Esophagus squamous epithelium (tissue), 4 donors: ENCODE measurements around a stretch of chr6.

DNA sequence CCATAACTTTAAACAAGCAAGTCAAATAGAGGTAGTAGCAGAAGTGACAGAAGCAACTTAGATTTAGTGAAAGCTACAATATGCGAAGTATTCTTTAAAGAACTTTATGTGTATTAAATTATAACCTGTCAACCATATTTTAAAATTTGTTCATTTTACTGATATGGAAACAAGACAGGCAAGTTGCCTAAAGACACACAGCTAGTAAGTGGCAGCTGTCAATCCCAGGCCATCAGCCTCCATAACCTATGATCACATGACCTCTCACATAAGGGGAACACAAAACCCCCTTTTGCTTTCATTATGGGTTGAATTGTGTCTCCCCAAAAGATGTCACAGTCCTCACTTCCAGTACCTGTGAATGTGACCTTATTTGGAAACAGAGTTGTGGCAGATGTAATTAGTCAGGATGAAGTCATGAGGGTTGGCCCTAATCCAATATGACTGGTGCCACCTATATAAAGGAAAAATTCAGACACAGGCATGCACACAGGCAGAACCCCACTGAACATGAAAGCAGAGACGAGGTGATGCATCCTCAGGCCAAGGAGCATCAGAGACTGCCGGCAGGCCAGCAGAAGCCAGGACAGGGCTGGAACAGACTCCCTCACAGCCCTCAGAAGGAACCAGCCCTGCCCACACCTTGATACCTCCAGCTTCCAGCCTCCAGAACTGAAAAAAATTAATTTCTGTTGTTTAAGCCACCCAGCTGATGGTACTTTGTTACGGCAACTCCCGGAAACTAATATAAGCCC lies 33.6 kb downstream of the GFOD1 start:
- PRO-cap: unidirectional peak, plus-strand start at position 484 of the sequence
- RAMPAGE, long total RNA, 4 experiments: no peak in any of the 4 experiments

DNA sequence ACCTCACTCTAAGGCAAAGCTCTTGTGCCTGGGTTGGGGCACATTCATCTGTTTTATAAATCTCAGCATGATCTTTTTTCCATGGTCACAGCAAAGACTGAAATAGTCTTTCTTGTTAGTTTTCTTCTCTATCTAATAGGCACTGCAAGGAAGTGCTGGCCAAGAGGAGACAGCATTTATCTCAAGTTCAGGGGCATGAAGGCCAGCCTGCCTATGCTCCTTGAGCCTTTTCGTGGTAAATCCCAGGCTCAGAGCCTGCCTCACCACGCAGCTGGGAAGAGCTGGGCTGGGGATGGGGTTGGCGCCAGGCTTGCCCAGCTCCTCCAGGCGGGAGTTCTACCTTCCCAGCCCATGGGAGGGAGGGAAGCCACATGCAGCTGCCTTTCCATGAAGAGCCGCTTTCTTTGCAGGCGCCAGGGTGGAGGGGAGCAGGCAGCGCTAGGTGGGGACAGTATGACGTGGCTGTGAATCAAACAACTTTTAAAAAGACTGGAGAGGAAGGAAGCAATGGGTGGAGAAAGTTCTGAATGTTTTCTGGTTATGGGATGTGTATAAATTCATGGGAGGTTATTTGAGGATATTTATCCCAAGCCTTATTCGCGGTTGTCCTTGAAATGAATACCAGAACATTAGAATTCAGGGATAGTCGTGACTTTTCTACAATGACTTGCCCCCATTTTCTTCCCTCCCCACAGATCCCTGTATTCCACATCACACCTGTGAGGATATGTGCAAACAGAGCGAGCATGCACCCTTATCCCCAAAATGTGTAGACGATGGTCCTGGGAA lies 19.4 kb upstream of the SIRT5 start:
- PRO-cap: unidirectional peak, minus-strand start at position 402 of the sequence; unidirectional peak, minus-strand start at position 455 of the sequence
- RAMPAGE, long total RNA, 4 experiments: no peak in any of the 4 experiments

- PRO-cap: bidirectional peak, plus-strand start at chr6:13614591, minus-strand start at chr6:13614420; bidirectional peak, plus-strand start at chr6:13614953, minus-strand start at chr6:13614938
- RAMPAGE, long total RNA, 4 experiments: no peak in any of the 4 experiments
These were observed 777 bp upstream of the NOL7 start for GRCh38 chr6:13614080-13615036.

- PRO-cap: no peak
- RAMPAGE, long total RNA, 4 experiments: no peak in any of the 4 experiments
These were observed 36.8 kb downstream of the NOL7 start for GRCh38 chr6:13651830-13652447.

DNA sequence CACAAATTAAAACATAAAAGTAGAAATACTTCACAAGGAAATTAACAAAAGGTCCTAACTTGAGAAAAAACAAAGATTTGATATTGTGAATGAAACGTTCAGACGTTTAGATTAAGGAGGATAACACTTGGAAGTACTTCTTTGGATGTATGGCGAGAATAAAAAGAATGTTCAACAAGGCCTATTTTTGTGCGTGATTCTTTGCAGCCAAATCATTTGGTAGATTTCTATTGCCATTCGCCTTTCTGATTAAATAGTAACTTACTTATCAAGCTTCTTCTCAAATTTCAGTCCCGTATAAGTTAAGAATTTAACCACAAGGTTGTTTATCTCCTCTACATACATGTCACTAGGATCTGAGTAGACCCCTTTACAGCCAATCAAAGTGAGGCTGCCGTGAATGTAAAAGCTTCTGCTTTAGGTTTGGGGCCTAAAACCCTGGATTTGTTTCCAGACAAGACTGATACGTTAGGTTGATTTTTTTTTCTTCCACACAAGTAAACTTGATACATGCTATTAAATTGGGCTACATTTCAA lies 2.1 kb downstream of the RANBP9 start:
- PRO-cap: unidirectional peak, plus-strand start at position 433 of the sequence
- RAMPAGE, long total RNA, 4 experiments: no peak in any of the 4 experiments

DNA sequence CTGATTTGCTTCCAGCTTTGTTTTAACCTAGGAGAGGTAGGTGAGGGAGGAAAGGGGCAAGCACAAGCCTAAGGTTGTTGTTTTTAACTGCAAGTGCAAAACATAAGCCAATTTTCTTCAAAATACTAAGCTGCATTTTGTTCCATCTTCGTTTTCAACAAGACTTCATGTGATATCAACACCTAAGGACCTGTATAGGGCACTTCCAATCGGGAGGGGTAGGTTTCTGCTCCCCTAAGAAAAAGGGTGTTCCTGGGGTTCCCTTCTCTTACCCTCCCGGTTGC lies 1.6 kb downstream of the RANBP9 start:
- PRO-cap: no peak
- RAMPAGE, long total RNA, 4 experiments: no peak in any of the 4 experiments

- PRO-cap: unidirectional peak, plus-strand start at chr6:13761118
- RAMPAGE, long total RNA, 4 experiments: no peak in any of the 4 experiments
These were observed 49.4 kb upstream of the RANBP9 start for GRCh38 chr6:13760883-13761566.

- PRO-cap: no peak
- RAMPAGE, long total RNA, 4 experiments: no peak in any of the 4 experiments
These were observed 3.3 kb downstream of the MCUR1 start for GRCh38 chr6:13810983-13811437.

DNA sequence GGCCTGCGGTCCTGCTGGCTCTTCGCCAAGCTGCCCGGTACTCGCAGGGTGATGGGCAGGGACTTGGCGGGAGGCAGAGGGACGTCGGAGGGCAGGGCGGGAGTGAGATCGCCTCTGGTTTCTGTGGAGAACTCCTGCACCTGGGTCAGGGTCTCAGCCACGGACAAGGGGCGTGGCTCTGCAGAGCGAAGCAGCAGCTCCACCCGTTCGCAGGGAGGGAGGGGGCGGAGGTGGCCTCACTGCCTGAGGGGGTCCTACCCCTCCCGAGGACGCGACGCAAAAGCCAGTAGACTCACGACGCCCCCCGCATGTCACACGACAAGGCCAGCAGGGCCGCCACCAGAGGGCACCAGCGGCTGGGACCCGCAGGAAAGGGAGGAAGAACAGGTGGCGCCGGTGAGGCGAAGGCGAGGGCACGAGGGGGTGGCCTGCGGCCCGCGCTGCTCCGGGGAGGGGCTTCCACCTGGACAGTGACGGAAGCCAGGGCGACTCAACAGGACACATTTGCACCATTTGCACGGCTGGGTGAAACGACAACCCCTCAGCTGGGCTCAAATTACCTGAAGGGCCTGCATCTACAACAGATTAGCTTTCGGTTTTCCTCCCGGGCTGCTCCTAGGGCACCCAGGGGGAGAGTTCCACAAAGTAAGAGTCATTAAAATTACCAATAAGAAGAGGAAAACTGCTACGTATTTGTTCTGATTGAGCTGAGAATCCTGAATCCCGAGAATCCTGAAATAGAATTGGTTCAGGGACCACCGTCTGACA lies 51.0 kb upstream of the RNF182 start:
- PRO-cap: unidirectional peak, plus-strand start at position 470 of the sequence
- RAMPAGE, long total RNA, 4 experiments: no peak in any of the 4 experiments

GRCh38 chr6:14001205-14001704 lies 76.5 kb downstream of the RNF182 start:
- PRO-cap: no peak
- RAMPAGE, long total RNA, 4 experiments: no peak in any of the 4 experiments

GRCh38 chr6:14119597-14120514 lies 2.3 kb downstream of the CD83 start:
- PRO-cap: no peak
- RAMPAGE, long total RNA, 4 experiments: no peak in any of the 4 experiments

DNA sequence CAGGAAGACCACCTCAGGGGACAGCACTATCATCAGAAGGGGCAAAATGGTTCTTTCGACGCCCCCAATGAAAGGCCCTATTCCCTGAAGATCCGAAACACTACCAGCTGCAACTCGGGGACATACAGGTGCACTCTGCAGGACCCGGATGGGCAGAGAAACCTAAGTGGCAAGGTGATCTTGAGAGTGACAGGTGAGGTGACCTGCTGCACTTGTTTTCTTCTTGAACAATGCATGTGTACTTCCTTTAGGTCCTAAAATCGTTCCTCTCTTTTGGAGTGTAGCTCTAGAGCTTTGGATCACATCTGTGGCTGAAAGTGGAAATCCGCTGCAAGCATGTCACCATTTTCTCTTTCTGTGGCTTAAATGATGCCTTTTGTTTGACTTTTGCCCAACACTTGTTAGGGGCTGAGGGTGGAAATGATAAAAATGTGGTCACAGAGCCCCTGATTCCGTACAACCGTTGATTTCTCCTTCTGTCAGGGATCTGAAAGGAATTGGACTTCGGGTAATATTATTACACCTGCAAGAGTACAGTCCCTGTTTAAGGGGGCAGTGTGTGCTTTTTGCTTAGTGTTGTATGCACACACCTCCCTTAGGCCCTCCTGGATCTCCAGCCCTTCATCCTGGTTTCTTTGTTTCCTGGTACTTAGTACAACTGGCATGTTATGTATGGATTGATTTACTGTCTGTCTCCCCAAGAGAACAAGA lies 14.1 kb downstream of the CD83 start:
- PRO-cap: no peak
- RAMPAGE, long total RNA, 4 experiments: no peak in any of the 4 experiments

- PRO-cap: no peak
- RAMPAGE, long total RNA, 4 experiments: no peak in any of the 4 experiments
These were observed 14.7 kb downstream of the CD83 start for GRCh38 chr6:14132267-14132702.

GRCh38 chr6:14135145-14135748 lies 17.7 kb downstream of the CD83 start:
- PRO-cap: no peak
- RAMPAGE, long total RNA, 4 experiments: no peak in any of the 4 experiments

DNA sequence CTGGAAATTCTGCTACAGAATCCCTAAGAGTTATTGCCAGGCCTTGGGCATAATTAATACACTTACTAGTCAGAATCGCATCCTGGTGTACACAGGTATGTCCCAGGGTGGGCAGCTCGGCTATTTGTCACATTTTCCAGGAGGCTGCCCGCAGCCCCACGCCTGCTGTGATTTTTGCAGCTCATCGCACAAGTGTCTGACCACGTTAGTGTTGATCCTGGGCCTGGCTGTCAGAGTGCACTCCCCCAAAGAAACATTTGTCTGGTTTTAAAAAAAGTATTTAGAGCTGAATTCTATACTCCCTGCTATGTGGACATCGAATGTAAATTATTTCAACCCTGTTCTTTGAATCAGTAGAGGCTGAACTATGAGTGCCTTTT lies 105.4 kb downstream of the CD83 start:
- PRO-cap: no peak
- RAMPAGE, long total RNA, 4 experiments: no peak in any of the 4 experiments

GRCh38 chr6:14549096-14549873 lies 431.7 kb downstream of the CD83 start:
- PRO-cap: no peak
- RAMPAGE, long total RNA, 4 experiments: no peak in any of the 4 experiments

DNA sequence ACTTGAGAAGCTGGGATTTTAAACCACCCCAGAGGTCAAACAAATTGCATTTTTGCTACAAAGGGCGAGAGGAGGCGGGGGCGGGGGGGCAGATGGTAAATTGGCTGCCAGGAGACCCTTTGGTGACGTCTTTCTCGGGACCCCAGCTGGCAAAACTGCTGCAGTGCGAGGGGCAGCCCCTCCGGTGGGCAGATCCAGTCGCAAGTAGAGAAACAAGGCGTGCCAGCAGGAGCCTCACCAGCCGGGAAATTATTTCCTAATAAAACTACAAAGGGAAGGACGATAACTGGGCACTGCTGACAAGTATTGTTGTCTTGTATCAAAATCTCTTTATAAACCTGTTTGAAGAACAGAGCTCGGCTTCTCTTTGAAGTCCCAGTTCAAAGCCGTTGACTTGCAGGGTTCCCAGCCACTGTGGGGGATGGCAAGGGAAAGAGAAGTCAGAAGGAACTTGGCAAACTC lies 504.4 kb downstream of the CD83 start:
- PRO-cap: no peak
- RAMPAGE, long total RNA, 4 experiments: no peak in any of the 4 experiments

DNA sequence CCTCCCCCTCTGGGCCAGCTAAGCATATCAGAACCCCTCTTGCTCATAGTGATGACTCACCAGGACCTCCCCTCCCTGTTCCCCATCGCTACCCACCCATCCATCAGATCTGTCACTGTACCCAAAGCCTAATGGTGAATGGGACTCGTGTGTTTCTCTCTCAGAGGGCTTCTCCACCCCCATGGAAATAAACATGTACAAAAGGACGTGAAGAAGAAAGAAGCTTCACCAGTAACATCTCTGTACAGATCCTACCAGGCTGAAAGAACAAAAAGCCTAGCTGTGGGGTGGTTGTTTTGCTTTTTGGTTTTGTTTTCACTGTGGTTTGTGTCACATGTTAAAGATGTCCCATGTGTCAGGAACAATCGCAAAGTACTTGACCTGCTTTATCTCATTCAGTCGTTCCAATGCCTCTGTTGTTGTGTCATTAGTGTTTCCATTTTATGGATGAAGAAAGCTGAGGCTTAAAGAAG lies 518.5 kb downstream of the CD83 start:
- PRO-cap: unidirectional peak, minus-strand start at position 269 of the sequence
- RAMPAGE, long total RNA, 4 experiments: no peak in any of the 4 experiments

- PRO-cap: bidirectional peak, plus-strand start at chr6:14706688, minus-strand start at chr6:14706524
- RAMPAGE, long total RNA, 4 experiments: no peak in any of the 4 experiments
These were observed 539.5 kb upstream of the JARID2 start for GRCh38 chr6:14706179-14706921.

DNA sequence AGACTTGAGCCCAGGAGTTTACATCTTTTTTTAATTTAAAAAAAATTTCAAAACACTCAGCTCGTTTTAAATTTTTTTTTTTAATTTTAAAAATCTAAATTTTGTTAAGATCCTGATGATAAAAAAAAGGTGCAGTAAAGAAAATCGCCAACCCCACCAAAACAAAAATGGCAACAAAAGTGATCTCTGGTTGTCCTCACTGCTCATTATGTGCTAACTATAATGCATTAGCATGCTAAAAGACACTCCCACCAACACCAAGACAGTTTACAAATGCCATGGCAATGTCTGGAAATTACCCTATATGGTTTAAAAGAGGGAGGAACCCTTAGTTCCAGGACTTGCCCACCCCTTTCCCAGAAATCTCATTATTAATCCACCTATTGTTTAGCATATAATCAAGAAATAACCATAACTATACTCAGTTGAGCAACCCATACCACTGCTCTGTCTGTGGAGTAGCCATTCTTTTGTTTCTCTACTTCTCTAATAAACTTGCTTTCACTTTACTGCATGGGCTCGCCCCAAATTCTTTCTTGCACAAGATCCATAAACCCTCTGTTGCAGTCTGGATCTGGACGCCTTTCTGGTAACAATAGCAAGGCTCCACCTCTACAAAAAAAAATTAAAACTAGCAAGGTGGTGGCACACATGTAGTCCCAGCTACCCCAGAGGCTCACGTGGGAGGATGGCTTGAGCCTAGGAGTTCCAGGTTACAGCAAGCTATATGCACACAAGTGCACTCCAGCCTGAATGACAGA lies 278.9 kb upstream of the JARID2 start:
- PRO-cap: no peak
- RAMPAGE, long total RNA, 4 experiments: no peak in any of the 4 experiments